ENCODE measurements around a stretch of chr6.

DNA sequence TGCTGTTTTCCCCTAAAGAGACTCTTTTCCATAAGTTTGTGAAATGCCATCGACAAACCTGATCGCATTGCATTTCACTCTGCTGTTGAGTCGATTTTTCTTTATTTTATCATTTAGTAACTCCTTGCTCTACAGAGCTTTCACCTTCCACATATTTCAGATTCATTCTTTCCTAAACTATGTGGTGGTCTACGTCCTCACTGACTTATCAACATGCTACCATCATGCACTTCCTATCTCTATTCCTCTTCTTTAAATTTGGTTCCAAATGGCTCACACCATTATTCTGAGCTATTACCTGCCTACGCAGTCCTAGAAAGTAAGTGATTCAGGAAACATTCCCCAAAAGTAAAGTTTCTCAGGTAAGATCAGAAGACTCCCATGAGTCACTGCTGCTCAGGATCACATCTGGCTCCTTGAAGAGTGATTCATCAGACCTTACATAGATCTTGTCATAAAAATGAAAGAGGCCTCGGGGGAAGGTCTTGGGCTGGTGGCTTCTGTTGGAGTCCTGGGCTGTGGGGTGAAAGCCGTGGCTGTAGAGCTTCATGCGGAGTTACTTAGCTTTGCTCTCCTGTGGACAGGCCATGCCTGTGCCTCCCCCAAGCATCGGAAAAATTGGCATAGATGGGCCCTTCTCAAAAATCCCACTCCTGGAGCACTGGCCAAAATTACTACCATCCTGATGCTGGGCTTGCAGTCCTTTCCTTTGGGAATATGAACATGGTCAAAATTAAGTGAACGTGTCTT lies 35.8 kb downstream of the PLG start:
- PRO-cap, 8 experiments: peak in 1 of 8 experiments; most common plus-strand start position 482 of the sequence (in 1)

- PRO-cap, 8 experiments: no peak in any of the 8 experiments
Measured at GRCh38 chr6:160740631-160741587, 38.9 kb downstream of the PLG start.

GRCh38 chr6:161115894-161116674 lies 124.5 kb downstream of the MAP3K4 start:
- PRO-cap, 8 experiments: no peak in any of the 8 experiments

DNA sequence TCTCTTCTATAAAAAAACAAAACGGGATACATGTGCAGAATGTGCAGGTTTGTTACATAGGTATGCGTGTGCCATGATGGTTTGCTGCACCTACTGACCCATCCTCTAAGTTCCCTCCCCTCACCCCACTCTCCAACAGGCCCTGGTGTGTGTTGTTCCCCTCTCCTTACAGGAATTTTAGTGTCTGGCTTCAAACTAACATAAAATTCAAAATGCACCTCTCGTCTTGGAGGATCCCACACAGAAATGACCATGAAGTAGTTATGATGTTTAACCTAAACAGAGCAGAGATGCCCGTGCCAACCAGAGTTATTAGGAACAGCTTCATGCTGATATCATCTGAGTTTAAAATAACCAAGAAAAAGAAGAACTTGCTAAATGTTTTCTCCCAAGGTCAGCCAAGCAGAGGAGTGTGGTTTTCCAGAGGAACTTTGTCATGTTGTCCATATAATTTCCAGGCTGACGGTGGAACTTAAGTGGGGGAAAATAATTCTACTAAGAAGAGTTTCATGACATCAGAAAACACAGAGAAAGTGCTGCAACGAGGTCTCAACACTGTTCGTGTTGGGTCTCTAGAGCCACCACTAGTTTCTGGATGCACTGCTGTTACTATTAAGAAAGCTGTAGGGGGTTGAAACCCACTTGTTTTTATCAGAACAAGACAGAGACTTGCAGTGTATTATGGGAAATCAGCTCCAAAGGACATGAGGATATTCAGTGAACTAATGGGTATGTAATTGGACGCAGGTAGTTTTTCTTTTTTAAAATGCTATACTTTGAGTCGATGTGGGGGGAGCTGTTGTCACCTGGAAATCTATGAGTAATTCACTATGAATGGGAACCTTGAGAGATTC lies 5.3 kb downstream of the AGPAT4 start:
- PRO-cap, 8 experiments: no peak in any of the 8 experiments

GRCh38 chr6:161375523-161376018 lies 101.7 kb upstream of the AGPAT4 start:
- PRO-cap, 8 experiments: peak in 1 of 8 experiments; most common plus-strand start chr6:161375837 (in 1); most common minus-strand start chr6:161375611 (in 1)

DNA sequence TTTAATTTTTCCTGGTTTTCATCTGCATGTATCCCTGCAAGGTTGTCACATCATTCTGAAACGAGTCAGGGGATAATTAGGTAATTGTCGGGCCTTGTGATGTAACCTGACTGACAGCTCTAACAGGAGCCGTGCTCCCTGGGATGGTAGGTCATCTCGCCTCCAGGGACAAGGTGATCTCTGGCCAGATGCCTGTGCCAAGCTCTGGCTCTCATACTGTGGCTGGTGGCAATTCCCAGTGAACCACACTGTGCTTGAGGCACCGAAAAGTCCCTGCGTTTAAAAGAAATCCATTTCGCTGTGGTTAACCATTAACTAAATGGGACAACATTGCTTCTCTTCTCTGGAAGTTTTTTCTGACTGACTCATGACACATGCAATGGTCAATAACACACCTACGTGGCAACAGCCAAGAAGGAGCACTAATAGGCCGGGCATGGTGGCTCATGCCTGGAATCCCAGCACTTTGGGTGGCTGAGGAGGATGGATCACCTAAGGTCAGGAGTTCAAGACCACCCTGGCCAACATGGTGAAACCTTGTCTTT lies 669.3 kb downstream of the PRKN start:
- PRO-cap, 8 experiments: no peak in any of the 8 experiments

DNA sequence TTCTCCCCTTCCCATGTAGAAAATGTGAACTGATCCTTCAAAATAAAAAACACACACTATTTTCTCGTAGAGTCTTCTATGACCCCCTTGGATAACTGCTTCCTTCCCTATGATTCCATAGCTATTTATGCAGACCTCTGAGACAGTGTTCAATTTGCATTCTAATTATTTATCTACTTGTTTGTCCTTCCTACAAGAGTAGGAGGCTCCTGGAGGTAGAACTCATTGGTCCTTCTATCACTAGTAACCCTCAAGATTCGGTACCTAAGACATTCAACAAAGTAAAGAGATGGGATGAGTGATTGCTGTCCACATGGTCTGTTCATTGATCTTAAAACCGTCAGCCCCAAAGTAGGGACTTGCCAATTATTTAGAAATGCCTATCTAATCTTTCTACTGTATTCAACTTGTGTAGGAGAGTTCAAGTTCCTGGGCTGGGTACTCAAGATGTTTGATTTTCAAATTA lies 67.1 kb downstream of the PRKN start:
- PRO-cap, 8 experiments: no peak in any of the 8 experiments

DNA sequence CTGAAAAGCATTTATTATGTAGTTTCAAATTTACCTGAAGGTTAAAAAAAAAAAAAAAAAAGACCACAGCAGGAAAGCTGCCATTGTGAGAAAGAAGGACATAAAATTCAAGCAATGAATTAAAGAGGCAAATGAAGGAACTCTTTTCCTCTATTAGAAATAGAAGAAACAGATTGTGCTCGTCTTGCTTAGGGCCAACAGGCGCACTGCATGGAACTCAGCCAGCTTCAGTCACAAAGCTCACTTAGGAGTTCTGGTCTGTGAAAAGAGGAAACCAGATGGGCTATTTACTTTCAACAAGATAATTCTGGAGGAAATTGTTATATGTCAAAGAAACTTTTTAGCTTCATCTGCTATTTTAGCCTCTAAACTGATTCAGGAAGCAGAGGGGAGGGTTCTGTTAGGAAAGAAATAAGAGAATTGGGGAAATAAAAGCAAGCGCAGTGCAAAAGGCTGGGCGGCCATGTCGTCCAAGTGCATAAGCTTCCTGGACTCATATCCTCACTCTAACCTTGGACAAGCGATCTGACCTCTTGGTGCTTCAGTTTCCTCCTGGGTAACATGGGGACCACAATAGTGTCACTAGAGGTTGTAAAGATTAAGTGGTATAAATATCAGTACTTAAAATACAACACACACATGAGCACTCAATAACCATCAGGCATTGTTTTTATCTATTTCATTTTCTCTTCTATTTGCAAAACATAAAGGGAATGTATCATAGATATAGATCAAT lies 21.3 kb downstream of the PRKN start:
- PRO-cap, 8 experiments: no peak in any of the 8 experiments

- PRO-cap, 8 experiments: no peak in any of the 8 experiments
Measured at GRCh38 chr6:163335462-163336159, 78.9 kb upstream of the QKI start.

DNA sequence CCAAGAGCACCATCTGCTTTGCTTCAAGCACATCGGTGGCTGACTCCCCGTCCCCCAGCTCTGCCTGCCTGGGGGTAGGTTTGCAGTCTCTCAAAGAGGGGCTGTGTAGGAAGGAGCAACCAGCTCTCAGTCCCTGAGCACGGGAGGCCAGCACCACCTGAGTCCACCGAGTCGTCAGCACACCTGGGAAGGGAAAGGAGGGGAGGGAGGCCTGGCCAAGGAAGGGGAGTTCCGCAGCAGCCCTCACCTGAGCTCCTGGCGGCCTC lies 78.4 kb upstream of the QKI start:
- PRO-cap, 8 experiments: no peak in any of the 8 experiments

- PRO-cap, 8 experiments: no peak in any of the 8 experiments
Measured at GRCh38 chr6:163349115-163349800, 65.3 kb upstream of the QKI start.

GRCh38 chr6:163387333-163387826 lies 27.1 kb upstream of the QKI start:
- PRO-cap, 8 experiments: no peak in any of the 8 experiments

DNA sequence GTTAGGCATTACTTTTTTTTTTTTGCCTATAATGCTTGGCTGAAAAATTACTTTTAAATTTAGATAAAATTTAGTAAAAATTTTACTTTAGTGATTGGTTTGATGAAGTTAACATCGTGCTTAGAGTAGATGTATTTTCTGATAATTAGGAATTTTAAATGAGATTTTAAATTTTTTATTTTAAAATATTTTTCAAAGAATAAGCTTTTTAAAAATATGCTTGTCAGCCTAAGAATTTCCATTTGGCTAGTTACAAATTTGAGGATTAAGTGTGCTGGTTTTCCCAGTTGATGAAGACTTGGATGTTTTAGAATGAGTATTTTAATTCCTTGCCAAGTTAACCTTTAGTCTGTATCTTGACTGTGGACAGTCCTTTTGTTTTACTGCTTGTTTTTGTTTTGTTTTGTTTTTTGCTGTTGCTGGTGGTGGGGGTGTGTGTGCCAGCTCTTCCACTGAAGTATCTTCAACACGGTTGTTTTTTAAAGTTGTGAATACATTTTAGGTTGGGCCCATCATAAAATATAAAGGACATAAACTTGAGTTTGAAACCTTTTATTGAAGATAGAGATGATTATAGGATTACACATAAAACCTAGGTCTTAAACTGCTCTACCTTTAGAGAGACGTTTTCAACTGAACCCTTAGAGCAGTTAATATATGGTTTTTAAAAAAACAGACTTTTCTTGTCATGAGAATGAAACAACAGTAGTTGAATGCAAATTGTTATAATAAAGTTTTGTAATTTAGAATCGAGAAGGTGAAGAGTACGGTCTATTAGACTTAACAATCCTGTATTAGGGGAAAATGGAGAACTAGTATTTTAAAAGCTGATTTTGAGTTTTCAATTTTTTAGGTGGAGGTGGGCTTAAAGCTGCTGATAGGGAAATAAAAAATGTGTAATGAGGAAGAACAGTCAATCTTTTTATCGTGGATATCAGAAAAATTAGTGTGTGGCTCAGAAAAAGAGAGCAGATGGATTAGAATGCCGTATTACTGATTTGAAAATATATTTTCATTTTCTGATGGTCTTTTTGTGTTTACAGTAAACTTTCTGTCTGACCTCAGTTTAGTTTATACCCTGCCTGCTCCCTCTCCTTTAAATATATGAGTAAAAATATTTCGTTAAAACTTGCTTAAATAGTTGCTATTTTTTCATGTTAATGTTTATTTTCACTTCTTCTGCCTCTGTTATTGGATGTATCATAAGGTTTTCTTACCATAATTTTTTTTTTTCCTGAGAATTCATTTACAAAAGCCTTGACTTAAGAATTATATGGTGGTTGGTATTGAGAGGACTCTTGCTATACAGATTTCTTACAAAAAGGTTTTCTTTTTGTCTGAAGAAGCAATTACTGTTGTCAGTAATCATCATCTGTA lies 4.1 kb downstream of the QKI start:
- PRO-cap, 8 experiments: peak in 2 of 8 experiments; most common plus-strand start position 750 of the sequence (in 1)

DNA sequence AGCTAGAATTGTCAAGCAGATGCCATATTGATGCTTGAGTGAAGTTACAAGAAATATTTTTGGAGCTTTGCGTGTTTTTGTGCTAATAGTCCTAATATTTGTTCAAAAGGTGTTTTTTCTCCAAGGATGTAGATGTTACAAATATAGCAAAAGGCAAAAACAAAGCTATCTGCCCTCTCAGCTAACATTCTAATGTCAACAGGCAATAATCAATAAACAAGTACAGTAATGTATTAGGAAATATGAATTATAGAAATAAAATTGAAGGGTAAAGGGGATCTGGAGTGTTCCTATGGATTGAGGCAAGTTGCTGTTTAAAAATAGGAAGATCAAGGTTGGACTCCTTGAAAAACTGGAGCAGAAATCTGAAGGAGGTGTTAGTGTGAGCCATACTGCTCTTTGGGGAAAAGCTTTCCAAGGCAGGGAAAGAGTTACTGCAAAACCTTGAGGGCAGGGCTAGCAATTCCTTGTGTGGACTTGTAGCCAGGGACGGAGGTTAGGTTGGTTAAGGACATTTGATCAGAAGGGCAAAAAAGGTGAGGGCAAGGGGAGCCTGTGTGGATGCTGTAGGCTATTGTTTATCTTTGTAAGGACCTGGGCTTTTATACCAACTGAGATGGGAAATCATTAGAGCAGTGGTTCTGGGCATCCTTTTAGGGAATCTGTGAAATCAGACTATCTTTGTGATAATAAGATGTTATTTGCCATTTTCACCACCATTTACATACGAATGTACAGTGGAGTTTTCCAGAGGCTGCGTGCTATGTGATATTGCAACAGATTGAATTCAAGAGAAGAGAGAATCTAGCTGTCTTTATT lies 27.0 kb downstream of the QKI start:
- PRO-cap, 8 experiments: no peak in any of the 8 experiments

- PRO-cap, 8 experiments: peak in 1 of 8 experiments; most common plus-strand start chr6:163458340 (in 1)
Measured at GRCh38 chr6:163458249-163458740, 43.8 kb downstream of the QKI start.

DNA sequence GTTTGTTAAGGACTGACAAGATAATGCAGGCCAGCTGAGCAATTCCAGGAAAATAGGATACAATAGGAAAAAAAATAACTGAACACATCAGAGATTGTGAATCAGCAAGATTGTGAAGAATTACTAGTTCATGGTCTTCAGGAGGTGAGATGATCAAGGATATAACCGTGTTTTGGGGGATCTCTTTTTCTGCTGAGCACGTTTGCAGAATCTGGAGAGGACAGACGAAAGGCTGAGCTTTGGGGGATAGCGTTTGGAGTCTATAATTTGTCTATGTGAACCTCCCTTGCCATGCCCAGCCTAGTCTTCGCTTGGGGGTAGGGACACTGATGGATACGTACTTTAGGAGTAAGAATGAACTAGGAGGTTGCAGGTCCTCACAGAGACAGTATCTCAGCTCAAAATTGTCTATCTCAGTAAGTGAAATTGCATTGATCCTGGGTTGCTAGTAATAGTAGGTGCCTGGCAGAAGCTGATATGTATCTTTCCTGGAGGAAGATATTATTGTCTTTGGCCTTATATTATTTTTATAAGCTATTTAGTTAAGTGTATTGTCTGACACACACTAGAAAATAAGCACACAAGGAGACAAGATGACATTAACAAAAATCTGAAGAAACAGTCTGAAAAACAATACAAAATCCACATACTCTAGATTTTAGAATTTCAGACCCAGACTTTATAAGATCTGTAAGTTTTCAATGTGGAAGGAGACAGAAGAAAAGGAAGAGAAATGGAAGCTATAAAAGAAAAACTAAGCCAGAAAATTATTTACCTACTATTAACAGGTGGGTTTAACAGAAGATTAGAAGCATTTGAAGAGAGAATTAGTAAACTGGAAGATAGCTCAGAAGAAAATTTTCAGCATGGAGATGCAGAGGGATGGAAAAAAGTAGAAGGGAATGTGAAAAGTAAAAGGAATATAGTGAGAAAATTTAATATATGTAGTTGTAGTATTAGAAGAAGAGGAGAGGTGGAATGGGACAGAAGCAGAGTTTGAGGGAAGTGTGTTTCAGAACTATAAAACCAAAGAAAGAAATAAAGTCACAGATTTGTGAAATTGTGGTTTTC lies 55.8 kb downstream of the QKI start:
- PRO-cap, 8 experiments: peak in 6 of 8 experiments; most common plus-strand start position 964 of the sequence (in 5)

- PRO-cap, 8 experiments: peak in 3 of 8 experiments; most common plus-strand start chr6:163483246 (in 3)
Measured at GRCh38 chr6:163482849-163483475, 68.4 kb downstream of the QKI start.

DNA sequence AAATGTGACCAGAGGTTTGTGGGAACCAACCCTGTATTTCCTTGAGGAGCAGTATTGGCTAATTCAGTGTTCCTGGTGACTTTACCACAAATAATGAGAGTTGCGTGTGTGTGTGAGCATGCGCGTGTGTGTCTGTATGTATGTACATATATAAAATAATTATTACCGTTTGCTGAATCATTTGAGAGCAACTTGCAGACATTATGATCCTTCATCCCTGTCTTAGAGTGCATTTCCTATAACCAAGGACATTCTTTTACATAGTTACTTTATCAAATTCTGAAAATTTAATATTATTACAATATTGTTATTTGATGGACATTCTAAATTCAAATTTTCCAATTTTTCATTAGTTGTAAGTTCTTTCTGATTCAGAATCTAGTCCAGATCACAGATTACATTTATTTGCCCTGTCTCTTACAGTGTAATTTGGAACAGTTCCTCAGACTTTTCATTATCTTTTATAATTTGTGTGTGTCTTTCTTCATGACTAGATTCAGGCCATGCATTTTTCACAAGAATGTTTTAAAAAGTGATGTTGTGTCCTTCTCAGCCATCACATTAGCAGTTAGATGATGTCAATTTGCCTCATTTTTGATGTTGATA lies 80.9 kb downstream of the QKI start:
- PRO-cap, 8 experiments: peak in 1 of 8 experiments; most common plus-strand start position 96 of the sequence (in 1)

GRCh38 chr6:163500101-163500527 lies 85.6 kb downstream of the QKI start:
- PRO-cap, 8 experiments: peak in 3 of 8 experiments; most common plus-strand start chr6:163500312 (in 3)

DNA sequence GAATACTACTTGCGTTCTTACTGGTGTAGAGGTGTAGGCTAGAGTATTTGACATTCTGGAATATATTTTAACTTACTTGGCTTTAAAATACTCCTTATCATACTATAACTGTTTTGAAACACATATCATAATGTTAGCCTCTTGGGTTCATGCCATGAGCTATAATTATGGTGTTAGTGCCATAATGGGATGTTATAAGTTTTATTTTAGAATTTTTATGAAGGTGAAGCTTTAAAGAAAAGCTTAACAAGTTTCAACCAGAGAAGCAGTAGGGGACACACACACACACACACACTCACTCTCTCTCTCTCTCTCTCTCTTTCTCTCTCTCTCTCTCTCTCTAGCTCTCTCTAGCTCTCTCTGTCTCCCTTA lies 102.2 kb downstream of the QKI start:
- PRO-cap, 8 experiments: no peak in any of the 8 experiments

Measured in peripheral blood mononuclear cell (primary cell).